Testis (tissue), 5 donors: ENCODE measurements around a stretch of chr12.

DNA sequence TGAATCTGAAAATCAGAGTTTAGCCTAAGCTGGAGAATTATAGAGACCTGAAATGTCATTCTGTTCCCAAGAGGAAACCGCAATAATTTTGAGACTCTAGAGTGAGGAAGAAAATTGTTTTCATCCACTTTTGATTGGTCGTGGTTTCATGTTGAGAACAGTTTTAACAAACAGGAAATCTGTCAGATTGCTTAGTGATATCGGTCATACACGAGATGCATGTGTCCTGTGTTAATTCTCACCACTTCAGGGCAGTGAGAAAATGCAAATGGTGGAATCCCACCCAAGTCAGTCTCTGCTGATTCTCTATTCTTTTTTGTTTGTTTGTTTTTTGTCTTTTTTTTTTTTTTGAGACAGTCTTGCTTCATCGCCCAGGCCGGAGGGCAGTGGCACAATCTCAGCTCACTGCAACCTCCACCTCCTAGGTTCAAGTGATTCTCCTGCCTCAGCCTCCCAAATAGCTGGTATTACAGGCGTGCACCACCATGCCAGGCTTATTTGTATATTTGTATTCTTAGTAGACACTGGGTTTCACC, 1498.4 kb upstream of the TMEM132C start:
- PRO-cap, 3 experiments = no peak in any of the 3 experiments
- RAMPAGE, long total RNA, 2 experiments = no peak in any of the 2 experiments
- RRBS = no CpG with 5 or more reads among the region's 7 CpGs

- PRO-cap, 3 experiments = no peak in any of the 3 experiments
- RAMPAGE, long total RNA, 2 experiments = no peak in any of the 2 experiments
- RRBS = no CpG with 5 or more reads among the region's 9 CpGs
These were observed 1084.8 kb upstream of the TMEM132C start for GRCh38 chr12:127182065-127182668.

GRCh38 chr12:127602645-127603006, 664.3 kb upstream of the TMEM132C start:
- PRO-cap, 3 experiments = no peak in any of the 3 experiments
- RAMPAGE, long total RNA, 2 experiments = no peak in any of the 2 experiments
- RRBS = no CpG with 5 or more reads among the region's 2 CpGs

DNA sequence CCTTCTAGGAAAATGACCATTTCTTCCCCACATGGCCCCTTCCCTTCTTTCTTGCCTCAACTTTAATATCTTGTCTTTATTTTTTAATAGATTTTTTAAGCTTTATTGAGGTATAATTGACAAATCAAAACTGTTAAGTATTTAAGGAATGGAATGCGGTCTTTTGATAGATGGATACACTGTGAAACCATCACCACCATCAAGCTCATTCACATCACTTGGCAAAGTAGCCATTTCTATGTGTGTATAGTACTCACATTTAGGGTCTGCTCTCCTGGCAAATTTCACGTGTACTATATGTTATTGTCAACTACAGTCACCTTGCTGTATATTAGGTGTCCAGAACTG, 442.2 kb upstream of the TMEM132C start:
- PRO-cap, 3 experiments = peak in 1 of 3 experiments; most common plus-strand start position 142 of the sequence (in 1)
- RAMPAGE, long total RNA, 2 experiments = no peak in any of the 2 experiments
- RRBS = no CpG with 5 or more reads among the region's 2 CpGs

- PRO-cap, 3 experiments = no peak in any of the 3 experiments
- RAMPAGE, long total RNA, 2 experiments = no peak in any of the 2 experiments
- RRBS = no CpG with 5 or more reads among the region's 16 CpGs
These were observed 372.9 kb downstream of the TMEM132D start for GRCh38 chr12:129530783-129531488.

GRCh38 chr12:130125713-130126497, 36.4 kb upstream of the FZD10 start:
- PRO-cap, 3 experiments = no peak in any of the 3 experiments
- RAMPAGE, long total RNA, 2 experiments = no peak in any of the 2 experiments
- RRBS = no CpG with 5 or more reads among the region's 23 CpGs

- PRO-cap, 3 experiments = no peak in any of the 3 experiments
- RAMPAGE, long total RNA, 2 experiments = no peak in any of the 2 experiments
- RRBS = no CpG with 5 or more reads among the region's 2 CpGs
These were observed 63.3 kb downstream of the FZD10 start for GRCh38 chr12:130225653-130225951.

DNA sequence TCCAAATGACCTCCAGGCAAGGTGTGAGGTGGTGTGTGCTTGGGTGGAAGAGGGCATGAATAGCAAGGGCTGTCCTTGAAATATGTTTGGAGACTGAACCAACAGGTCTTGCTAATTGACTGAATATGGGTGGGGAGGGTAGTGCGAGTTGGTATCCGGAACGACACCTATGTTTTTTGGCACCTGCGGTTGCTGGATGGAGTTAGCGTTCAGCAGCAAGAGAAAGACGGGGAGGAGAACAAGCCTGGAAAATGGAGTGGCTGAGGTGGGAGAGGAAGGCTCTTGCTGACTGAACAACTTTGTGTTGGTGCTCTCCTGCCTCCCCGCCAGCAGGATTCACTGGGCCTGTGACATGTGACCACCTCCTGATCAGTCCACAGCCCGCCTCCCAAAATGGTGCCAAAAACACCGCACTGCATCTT, 84.0 kb upstream of the PIWIL1 start:
- PRO-cap, 3 experiments = no peak in any of the 3 experiments
- RAMPAGE, long total RNA, 2 experiments = no peak in any of the 2 experiments
- RRBS = no CpG with 5 or more reads among the region's 9 CpGs

- PRO-cap, 3 experiments = no peak in any of the 3 experiments
- RAMPAGE, long total RNA, 2 experiments = start-site peak on the minus strand in 1 of 2 experiments, at chr12:130254588-130254999 at its widest, 6 reads per replicate
- RRBS = no CpG with 5 or more reads among the region's 12 CpGs
These were observed 83.1 kb upstream of the PIWIL1 start for GRCh38 chr12:130254571-130254927.

- PRO-cap, 3 experiments = no peak in any of the 3 experiments
- RAMPAGE, long total RNA, 2 experiments = no peak in any of the 2 experiments
- RRBS = 3% methylated on average over 3 of the region's 41 CpGs
These were observed 60.2 kb upstream of the RIMBP2 start for GRCh38 chr12:130775972-130776962.

GRCh38 chr12:130873523-130874314, 1.9 kb downstream of the RAN start:
- PRO-cap, 3 experiments = no peak in any of the 3 experiments
- RAMPAGE, long total RNA, 2 experiments = no peak in any of the 2 experiments
- RRBS = no CpG with 5 or more reads among the region's 6 CpGs

GRCh38 chr12:130916561-130917360, 36.9 kb upstream of the ADGRD1 start:
- PRO-cap, 3 experiments = no peak in any of the 3 experiments
- RAMPAGE, long total RNA, 2 experiments = no peak in any of the 2 experiments
- RRBS = no CpG with 5 or more reads among the region's 23 CpGs

GRCh38 chr12:130946092-130946516, 7.6 kb upstream of the ADGRD1 start:
- PRO-cap, 3 experiments = no peak in any of the 3 experiments
- RAMPAGE, long total RNA, 2 experiments = no peak in any of the 2 experiments
- RRBS = no CpG with 5 or more reads among the region's 5 CpGs

- PRO-cap, 3 experiments = no peak in any of the 3 experiments
- RAMPAGE, long total RNA, 2 experiments = no peak in any of the 2 experiments
- RRBS = 96% methylated on average over 3 of the region's 33 CpGs
These were observed 74.9 kb downstream of the ADGRD1 start for GRCh38 chr12:131028273-131029250.

GRCh38 chr12:131050086-131050470, 96.4 kb downstream of the ADGRD1 start:
- PRO-cap, 3 experiments = no peak in any of the 3 experiments
- RAMPAGE, long total RNA, 2 experiments = no peak in any of the 2 experiments
- RRBS = no CpG with 5 or more reads among the region's 7 CpGs

GRCh38 chr12:131104317-131105067, 150.8 kb downstream of the ADGRD1 start:
- PRO-cap, 3 experiments = no peak in any of the 3 experiments
- RAMPAGE, long total RNA, 2 experiments = no peak in any of the 2 experiments
- RRBS = 84% methylated on average over 6 of the region's 25 CpGs

DNA sequence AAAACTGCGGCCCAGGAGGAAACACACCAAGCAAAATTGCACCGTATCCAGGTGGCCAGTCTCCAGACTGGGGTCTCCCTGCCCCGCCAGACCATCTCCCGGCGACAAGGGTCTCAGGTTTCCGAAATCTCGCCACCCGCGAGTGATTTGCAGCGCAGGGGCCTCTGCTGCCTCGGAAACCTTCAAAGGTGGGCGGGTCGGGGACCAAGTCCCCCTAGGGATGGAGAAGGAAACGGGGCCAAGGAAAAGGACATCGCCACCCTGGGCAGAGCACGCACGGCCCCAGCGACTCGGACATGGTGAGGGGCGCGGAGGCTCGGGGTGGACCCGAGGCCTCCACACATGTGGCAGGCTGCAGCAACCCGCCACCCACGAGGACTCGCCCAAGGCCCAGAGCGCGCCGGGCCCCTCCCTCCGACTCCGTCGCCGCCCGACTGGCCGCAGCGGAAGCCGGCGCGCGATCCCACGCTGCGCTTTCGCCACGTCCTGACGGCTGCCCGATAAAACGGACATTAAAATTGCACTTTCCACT, 418 bp upstream of the SFSWAP start:
- PRO-cap, 3 experiments = peak in 3 of 3 experiments; most common minus-strand start position 436 of the sequence (in 3)
- RAMPAGE, long total RNA, 2 experiments = start-site peak on the minus strand in 2 of 2 experiments, centred at positions 419 to 427 of the sequence, 7 to 8 reads per replicate
- RRBS = 1% methylated on average over 9 of the region's 47 CpGs

- PRO-cap, 3 experiments = no peak in any of the 3 experiments
- RAMPAGE, long total RNA, 2 experiments = no peak in any of the 2 experiments
- RRBS = no CpG with 5 or more reads among the region's 14 CpGs
These were observed 45.4 kb downstream of the SFSWAP start for GRCh38 chr12:131756361-131756699.

DNA sequence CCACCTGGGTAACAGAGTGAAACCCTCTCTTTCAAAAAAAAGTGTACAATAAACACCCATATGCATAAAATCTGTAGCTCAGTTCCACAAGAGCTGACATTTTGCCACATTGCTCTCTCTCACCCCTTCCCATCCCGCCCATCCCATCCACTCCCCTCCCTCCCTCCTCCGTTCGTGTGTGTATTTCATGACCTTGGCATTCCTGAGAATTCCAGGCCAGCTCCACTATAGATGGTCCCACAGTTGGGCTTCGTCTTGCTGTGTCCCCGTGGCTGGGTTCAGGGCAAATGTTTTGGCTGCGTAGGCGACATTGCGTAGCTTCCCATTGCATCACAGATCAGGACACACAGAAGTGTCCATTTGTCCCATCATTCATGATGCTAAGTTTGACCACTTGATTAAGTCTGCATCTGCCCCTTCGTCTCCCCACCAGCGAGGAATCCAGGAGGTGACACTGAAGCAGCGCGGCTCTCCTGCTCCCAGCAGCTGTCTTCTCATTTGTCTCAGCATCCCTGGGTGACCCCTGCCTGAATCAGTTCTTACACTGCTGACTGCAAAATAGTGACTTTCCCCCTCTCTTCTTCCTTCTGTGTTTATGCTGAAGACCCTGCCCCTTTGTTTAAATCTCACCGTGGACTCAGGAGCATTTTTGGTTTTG, 38.6 kb upstream of the MMP17 start:
- PRO-cap, 3 experiments = no peak in any of the 3 experiments
- RAMPAGE, long total RNA, 2 experiments = no peak in any of the 2 experiments
- RRBS = no CpG with 5 or more reads among the region's 13 CpGs

DNA sequence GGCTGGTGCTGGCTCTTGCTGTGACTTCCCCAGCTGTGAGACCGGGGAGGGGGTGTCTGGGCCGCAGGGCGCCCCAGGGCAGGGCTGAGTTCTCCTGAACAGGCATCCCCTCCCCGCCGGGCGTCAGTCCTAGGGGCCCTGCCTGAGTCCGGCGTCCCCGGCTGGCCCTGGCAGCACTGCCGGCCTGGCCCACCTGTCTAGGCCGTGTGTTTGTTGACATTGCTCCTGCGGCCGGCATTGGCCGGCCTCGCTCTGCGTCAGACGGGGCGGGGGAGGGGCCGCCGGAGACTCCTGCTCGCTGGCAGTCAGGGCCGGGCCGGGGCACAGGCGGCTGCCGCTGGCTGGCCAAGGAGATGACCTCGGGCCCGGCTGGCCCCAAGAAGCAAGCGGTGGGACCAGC, 1.5 kb downstream of the ULK1 start:
- PRO-cap, 3 experiments = peak in 3 of 3 experiments; most common plus-strand start position 304 of the sequence (in 1); most common minus-strand start position 178 of the sequence (in 2)
- RAMPAGE, long total RNA, 2 experiments = start-site peak on the minus strand in 1 of 2 experiments, centred at position 224 of the sequence, 8 reads per replicate
- RRBS = 3% methylated on average over 22 of the region's 28 CpGs